Subcutaneous preadipocyte (primary cell): ENCODE measurements around a stretch of chr14.

- CAGE, long polyA plus RNA: no peak
Measured at GRCh38 chr14:100142583-100143019, 16.8 kb downstream of the DEGS2 start.

- CAGE, long polyA plus RNA: no peak
Measured at GRCh38 chr14:100159956-100160490, 578 bp upstream of the DEGS2 start.

GRCh38 chr14:100278511-100279344 is 27.5 kb downstream of the SLC25A29 start:
- CAGE, long polyA plus RNA: no peak

GRCh38 chr14:100317824-100318667 is 5.1 kb upstream of the SLC25A47 start:
- CAGE, long polyA plus RNA: no peak

GRCh38 chr14:100553589-100554702 is 33.3 kb downstream of the BEGAIN start:
- CAGE, long polyA plus RNA: no peak

- CAGE, long polyA plus RNA: no peak
Measured at GRCh38 chr14:100569146-100570171, 17.8 kb downstream of the BEGAIN start.

DNA sequence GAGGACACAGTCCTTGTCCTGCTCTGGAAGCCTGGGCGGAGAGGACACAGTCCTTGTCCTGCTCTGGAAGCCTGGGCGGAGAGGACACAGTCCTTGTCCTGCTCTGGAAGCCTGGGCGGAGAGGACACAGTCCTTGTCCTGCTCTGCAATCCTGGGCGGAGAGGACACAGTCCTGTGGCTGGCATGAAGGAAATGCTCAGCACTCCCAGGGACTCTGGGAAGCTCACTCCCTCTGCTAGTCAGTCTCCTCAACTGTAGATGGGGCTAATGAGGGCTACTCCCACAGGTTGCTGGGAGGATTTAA is 53.9 kb upstream of the BEGAIN start:
- CAGE, long polyA plus RNA: no peak

GRCh38 chr14:100664168-100664745 is 62.4 kb upstream of the DLK1 start:
- CAGE, long polyA plus RNA: no peak

DNA sequence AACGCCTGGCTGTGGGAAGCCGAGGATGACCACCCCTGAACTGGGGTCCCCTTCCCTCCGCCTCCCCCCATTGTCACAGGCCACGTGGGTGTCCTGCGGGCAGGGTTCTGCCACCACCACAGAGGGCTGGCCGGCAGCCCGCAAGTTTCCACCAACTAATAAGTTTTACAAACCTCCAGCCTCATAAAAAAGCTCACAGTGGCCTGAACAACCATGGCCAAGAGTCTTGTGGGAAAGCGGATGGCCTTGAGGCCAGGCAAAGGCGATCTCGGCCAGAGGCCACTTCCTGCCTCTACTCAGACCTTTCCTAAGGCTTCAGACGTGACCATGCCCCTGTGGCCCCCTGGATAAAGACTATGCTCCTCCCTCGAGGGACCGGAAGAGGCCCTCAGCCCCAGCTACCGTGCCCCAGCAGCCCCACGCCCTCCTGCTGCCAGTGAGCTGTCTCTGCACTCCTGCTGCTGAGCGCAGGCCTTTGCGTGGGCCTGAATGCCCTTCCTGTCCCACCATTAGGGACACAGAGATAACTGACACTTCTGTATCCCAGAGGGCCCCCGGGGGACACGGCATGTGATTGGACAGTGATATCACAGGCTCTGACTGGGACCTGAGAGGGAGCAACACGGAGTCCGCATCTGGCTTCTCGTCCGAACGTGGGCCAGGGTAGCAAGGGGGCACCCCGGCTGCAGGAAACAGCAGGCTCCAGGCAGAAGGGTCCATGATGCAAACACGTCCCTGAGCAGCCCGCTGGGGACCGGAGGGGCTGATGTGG is 46.0 kb upstream of the DLK1 start:
- CAGE, long polyA plus RNA: no peak

- CAGE, long polyA plus RNA: no peak
Measured at GRCh38 chr14:100811512-100811876, 84.8 kb downstream of the DLK1 start.

- CAGE, long polyA plus RNA: no peak
Measured at GRCh38 chr14:100830395-100831037, 73.0 kb downstream of the RTL1 start.

DNA sequence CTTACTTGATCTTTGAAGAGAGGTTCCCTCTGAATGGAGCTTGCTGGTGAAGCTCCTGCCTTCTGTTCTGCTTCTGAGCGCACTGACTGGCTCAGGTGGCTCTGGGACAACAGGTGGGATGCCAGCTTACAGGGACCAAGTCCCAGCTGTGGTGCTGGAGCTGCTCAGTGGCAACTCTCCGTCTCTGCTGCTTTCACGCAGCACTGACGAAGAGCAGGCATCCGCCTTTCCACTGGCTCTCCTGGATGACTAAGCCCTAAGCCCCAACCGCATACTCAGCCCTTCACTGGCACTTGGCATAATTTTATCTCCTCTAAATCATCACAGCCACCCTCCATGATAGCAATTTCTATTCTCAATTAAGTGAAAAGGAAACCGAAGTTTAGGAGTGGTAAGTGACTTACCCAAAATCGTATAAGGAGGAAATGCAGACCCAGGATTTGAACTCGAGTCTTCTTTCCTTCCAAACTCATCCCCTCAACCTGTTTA is 3.7 kb upstream of the RTL1 start:
- CAGE, long polyA plus RNA: no peak

- CAGE, long polyA plus RNA: no peak
Measured at GRCh38 chr14:100935865-100936204, 32.3 kb upstream of the RTL1 start.

DNA sequence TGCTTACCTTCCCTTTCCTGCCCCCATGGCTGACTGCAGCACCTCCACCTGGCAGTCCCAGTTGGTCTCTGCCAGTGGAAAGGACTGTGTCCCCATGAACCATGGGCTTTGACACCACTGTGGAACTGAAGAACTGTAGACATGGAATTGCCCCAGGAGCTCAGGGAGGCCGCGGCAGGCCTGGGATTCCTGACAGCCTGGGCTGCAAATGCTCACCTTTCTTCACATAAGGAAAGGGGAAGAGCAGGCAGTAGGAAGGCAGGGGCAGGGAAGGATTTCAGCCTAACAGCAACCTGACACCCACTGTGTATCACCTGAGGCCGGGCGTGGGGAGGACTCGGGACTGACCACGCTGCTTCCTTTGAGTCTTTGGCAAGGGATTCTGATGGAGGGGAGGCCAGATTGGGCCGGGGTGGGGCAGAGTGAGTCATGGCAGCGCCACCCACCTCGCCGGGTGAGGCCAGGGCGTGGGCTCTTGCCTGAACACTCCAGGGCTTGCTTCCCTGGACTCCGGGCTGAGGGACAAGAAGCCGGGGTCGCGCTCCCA is 247.6 kb upstream of the RTL1 start:
- CAGE, long polyA plus RNA: no peak

- CAGE, long polyA plus RNA: no peak
Measured at GRCh38 chr14:101230112-101230519, 326.6 kb upstream of the RTL1 start.

GRCh38 chr14:101364095-101364514 is 397.4 kb upstream of the PPP2R5C start:
- CAGE, long polyA plus RNA: no peak

- CAGE, long polyA plus RNA: no peak
Measured at GRCh38 chr14:101364515-101365394, 396.8 kb upstream of the PPP2R5C start.

DNA sequence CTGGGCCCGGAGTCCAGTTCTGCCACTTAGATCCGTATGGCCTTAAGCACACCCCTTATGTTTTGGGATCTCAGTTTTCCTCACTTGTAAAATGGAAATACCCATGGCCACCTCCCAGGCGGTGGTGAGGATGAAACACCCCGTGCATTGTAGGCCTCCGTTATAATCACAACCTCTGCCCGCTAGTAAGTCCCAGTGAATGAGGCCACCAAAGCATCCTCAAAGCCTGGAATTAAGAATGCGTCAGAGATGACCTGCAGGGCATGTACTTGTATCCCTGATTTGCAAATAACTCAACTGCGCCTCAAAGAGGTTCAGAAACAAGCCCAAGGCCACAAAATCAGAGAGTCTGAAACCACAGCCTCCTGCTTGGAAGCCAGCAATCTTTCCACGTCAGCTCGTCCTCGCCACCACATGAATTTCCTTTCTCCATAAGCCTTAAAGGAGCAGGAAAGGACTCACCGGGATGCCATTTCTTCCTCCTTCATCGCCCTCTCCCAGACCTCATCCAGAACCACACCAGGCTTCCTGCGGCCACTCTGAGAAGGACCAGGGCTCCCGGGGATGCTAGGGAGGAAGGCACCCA is 391.7 kb upstream of the PPP2R5C start:
- CAGE, long polyA plus RNA: no peak

GRCh38 chr14:101526956-101527508 is 234.5 kb upstream of the PPP2R5C start:
- CAGE, long polyA plus RNA: no peak

DNA sequence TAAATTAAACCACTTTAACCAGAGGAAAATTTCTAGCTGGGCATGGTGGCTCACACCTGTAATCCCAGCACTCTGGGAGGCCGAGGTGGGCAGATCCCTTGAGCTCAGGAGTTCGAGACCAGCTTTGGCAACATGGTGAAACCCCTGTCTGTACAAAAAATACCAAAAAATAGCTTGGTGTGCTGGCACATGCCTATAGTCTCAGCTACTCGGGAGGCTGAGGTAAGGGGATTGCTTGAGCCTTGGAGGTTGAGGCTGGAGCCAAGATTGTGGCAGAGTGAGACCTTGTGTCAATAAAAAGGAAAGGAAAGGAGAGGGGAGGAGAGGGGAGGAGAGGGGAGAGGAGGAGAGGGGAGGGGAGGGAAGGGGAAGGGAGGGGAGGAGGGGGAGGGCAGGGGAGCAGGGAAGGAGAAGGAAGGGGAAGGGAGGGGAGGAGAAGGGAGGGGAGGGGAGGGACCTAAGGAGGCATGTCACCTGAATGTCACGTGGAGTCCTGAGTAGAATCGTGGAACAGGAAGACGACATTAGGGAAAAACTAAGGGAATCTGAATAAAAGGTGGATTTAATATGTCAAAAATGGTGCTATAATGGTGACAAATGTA is 42.9 kb upstream of the PPP2R5C start:
- CAGE, long polyA plus RNA: no peak